ENCODE data around the genes OTUD6A, AWAT1, CXorf49 and ERCC6L.

GRCh38 chrX:68842191-68842714 lies 13.4 kb downstream of the EFNB1 start:
- PRO-cap, 4 experiments, result no peak in any of the 4 experiments
- RAMPAGE, long total RNA, 4 experiments, result no peak in any of the 4 experiments

DNA sequence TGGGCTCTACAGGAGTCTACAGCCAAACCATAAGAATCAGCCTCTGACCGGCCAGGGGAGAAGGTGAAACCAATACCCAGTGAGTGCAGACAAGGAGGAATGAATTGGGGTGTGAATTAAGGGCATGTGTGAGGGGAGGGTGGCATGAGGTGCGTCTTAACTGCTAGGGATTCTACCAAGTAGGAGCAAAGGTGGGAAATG lies 43.0 kb downstream of the EFNB1 start:
- PRO-cap, 4 experiments, result peak in 1 of 4 experiments; most common plus-strand start position 79 of the sequence (in 1)
- RAMPAGE, long total RNA, 4 experiments, result no peak in any of the 4 experiments

GRCh38 chrX:68897696-68898060 lies 68.9 kb downstream of the EFNB1 start:
- PRO-cap, 4 experiments, result no peak in any of the 4 experiments
- RAMPAGE, long total RNA, 4 experiments, result no peak in any of the 4 experiments

DNA sequence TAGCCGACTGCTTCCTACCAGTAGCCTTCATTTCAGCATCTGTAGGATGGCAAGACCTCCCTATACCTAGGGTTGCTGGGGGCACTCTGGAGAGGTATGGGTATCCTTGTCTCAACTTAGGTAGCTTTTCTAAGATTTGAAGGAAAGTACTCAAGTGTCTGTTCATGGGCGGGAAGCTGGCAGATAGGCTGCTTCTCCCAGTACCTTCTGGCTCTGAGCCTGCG lies 96.8 kb upstream of the PJA1 start:
- PRO-cap, 4 experiments, result peak in 1 of 4 experiments; most common minus-strand start position 162 of the sequence (in 1)
- RAMPAGE, long total RNA, 4 experiments, result no peak in any of the 4 experiments

DNA sequence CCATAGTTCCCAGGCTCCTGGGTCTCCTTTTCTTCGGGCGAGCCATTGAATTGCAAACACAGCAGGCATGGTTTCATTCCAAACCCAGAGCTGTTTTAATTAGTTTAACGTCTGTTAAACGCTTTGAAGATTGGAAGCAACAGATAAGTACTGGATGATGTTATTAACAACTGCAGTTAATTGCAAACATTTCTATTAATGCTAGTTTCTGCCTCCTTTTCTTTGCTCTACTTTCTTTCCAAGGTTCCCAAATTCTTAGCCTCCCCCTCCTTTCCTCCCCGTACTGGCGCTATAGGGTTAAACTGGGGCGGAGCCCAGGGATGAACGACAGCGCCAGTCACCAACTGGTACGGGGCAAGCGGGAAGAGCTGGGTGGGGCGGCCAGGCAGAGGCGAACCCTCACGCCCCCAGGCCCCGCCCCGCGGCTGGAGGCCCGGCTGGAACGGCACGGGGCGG lies 359 bp upstream of the EDA start:
- PRO-cap, 4 experiments, result no peak in any of the 4 experiments
- RAMPAGE, long total RNA, 4 experiments, result no peak in any of the 4 experiments

GRCh38 chrX:70062257-70062712 lies at the start of gene OTUD6A:
TSS of gene OTUD6A (plus strand) at chrX:70062457.
- PRO-cap, 4 experiments, result no peak in any of the 4 experiments
- RAMPAGE, long total RNA, 4 experiments, result no peak in any of the 4 experiments

GRCh38 chrX:70171609-70171981 lies 5.7 kb upstream of the DGAT2L6 start:
- PRO-cap, 4 experiments, result no peak in any of the 4 experiments
- RAMPAGE, long total RNA, 4 experiments, result no peak in any of the 4 experiments

- PRO-cap, 4 experiments, result no peak in any of the 4 experiments
- RAMPAGE, long total RNA, 4 experiments, result no peak in any of the 4 experiments
Observed at GRCh38 chrX:70234322-70234696, at the start of gene AWAT1. TSS of gene AWAT1 (plus strand) at chrX:70234655.

DNA sequence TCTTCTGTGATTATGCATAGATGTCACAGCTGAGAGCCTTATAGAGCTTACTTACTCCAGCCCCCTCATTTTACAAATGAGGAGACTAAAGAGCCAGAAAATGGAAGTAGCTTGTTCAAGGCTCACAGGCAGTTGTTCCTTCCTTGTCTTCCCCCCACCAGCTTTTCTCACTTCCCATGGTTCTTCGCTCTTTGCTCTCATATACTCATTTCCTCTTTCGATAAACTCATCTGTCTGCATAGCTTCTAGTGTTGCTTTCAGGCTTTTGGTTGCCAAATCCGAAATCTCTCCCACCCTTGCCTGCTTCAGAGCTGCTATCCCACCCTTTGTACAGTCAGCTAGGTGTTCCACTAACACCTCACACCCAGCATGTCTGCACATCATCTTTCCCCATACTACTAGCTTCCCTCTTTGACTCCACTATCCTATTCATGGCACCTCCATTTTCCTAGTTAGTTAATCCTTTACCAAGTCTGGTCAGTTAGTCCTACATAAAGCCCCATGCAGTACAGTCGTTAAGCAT lies 24.9 kb upstream of the GJB1 start:
- PRO-cap, 4 experiments, result peak in 4 of 4 experiments; most common minus-strand start position 78 of the sequence (in 2)
- RAMPAGE, long total RNA, 4 experiments, result start-site peak on the minus strand in 3 of 4 experiments, centred at positions 130 to 150 of the sequence, 27 to 60 reads per replicate

GRCh38 chrX:71389405-71389683 lies 23.2 kb downstream of the TAF1 start:
- PRO-cap, 4 experiments, result no peak in any of the 4 experiments
- RAMPAGE, long total RNA, 4 experiments, result no peak in any of the 4 experiments

- PRO-cap, 4 experiments, result no peak in any of the 4 experiments
- RAMPAGE, long total RNA, 4 experiments, result no peak in any of the 4 experiments
Observed at GRCh38 chrX:71392402-71393011, 26.4 kb downstream of the TAF1 start.

DNA sequence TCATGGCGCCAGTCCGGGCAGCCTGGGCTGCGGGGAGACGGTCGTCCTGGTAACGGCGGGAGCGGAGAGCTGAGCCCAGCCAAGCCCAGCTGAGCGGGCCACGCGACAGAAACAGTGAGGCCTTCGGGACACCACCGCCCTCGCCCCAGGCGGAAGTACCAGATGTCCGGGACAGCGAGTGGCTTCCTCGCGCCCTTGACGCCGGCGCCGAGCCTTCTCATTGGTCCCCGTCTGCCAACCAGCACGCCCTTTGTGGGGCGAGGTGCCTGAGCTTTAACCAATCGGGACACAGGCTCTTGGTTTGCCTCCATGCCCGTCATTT lies at the start of gene CXorf49:
Gene CXorf49, minus strand, starts transcription at position 138 of the 322 bp plus-strand sequence.
- PRO-cap, 4 experiments, result no peak in any of the 4 experiments
- RAMPAGE, long total RNA, 4 experiments, result no peak in any of the 4 experiments

GRCh38 chrX:72094841-72095406 lies 86.6 kb upstream of the PIN4 start:
- PRO-cap, 4 experiments, result no peak in any of the 4 experiments
- RAMPAGE, long total RNA, 4 experiments, result no peak in any of the 4 experiments

GRCh38 chrX:72121209-72122106 lies 60.1 kb upstream of the PIN4 start:
- PRO-cap, 4 experiments, result no peak in any of the 4 experiments
- RAMPAGE, long total RNA, 4 experiments, result no peak in any of the 4 experiments

- PRO-cap, 4 experiments, result peak in 3 of 4 experiments; most common plus-strand start chrX:72239170 (in 2)
- RAMPAGE, long total RNA, 4 experiments, result start-site peak on the minus strand in 3 of 4 experiments, at chrX:72238976-72239032 at its widest, 9 to 16 reads per replicate
Observed at GRCh38 chrX:72238400-72239564, at the start of gene ERCC6L. TSS of gene ERCC6L (minus strand) at chrX:72239027.

- PRO-cap, 4 experiments, result no peak in any of the 4 experiments
- RAMPAGE, long total RNA, 4 experiments, result no peak in any of the 4 experiments
Observed at GRCh38 chrX:72255212-72256031, 16.6 kb upstream of the ERCC6L start.

- PRO-cap, 4 experiments, result no peak in any of the 4 experiments
- RAMPAGE, long total RNA, 4 experiments, result no peak in any of the 4 experiments
Observed at GRCh38 chrX:72329496-72330179, 23.9 kb upstream of the CITED1 start.

DNA sequence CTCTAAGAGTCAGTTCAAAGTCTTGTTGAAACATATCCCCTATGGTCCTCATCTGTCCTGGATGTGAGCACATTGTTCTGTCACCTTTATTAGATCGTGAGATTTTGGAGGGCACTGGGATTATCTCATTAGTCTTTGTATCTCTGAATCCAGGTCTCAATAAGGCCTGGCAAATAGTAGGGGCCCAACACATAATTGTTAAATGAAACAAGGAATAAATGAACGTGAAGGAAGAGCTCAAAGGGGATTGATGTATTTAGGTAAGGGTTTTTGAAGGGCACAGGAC lies 113.6 kb downstream of the HDAC8 start:
- PRO-cap, 4 experiments, result no peak in any of the 4 experiments
- RAMPAGE, long total RNA, 4 experiments, result no peak in any of the 4 experiments

GRCh38 chrX:72472643-72473642 lies 99.7 kb downstream of the HDAC8 start:
- PRO-cap, 4 experiments, result no peak in any of the 4 experiments
- RAMPAGE, long total RNA, 4 experiments, result start-site peak on the minus strand in 1 of 4 experiments, at chrX:72472388-72473060 at its widest, 11 reads per replicate

DNA sequence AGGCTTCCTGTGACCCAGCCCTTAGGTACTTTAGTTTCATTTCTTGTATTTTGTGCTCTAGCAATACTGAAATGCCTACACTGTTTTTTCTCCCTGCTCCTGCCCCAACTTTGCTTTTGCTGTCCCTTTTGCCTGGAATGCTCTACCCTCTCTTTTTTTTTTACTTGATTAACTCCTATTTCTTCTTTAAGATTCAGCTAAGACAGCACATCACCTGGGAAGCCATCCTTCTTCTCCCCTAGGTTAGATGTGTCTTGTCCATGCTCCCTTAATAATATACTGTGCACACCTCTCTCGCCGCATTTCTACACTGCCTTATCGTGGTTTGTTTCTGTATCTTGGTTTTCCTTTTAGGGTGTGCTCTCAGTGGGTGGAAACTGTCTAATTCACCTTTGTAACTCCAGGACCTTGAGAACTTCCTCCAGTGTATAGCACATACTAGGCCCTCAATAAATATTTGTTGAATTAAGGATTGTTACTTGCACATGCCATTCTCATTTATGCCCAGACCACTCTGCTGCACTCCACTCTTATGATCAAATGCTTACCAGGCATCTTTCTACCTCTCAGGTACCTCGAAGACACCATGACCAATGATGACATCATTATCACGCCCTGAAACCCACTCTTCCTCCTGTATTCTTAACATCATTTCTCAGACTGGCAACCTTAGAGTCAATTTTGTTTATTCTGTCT lies 46.4 kb downstream of the HDAC8 start:
- PRO-cap, 4 experiments, result no peak in any of the 4 experiments
- RAMPAGE, long total RNA, 4 experiments, result no peak in any of the 4 experiments

Data from spleen (tissue), 7 donors.